ENCODE results near the genes C2orf80 and CPS1.

DNA sequence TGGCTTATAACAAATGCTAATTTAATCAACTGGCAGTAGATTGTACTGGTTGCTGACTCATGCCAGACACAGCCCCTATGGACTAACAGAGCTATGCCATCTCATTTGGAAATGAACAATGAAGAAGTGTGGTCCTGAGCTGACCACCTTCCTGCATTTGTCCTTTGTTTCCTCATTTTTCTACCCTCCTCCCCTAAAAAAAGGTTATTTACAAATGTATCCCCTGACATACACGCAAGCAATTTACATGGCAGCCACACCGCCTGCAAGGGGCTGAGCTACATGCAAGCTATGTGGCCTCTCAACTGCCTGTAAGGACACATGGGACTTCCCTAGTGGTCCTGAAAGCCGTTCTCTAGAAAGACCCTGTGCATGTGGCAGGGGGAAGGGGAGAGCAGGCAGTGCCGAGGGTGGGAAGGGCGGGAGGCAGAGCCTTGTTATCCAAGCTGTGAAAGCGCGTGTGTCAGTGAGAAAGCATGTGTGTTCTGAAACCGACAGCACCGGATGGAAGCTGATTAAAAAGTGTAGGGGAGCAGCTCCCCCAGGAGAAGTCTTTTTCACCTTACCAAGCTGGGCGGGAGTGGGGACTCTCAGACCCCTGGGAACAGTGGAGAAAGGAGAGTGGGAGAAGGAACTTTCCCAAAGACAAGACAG, 91.0 kb upstream of the KLF7 start:
- RRBS: no CpG with 5 or more reads among the region's 10 CpGs

DNA sequence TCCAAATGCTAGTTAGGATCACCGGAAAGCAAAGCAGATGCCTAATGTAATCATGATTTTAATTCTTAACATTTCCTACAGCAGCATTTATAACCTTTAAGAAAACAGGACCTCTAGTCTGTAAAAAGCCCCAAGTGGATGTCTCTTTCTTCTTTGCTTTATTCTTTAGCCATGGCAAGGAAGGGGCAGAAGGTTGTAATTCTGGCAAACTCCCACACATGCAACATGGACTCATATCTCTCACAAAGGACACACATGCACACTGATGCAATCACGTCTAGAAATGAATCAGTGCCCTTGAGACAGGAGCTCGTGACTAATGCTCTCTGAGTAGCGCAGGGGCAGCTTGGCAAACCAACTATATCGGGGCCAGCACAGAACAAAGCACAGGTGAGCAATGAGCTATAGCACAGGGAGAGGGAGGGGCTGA, 165.0 kb upstream of the KLF7 start:
- RRBS: no CpG with 5 or more reads among the region's 5 CpGs

DNA sequence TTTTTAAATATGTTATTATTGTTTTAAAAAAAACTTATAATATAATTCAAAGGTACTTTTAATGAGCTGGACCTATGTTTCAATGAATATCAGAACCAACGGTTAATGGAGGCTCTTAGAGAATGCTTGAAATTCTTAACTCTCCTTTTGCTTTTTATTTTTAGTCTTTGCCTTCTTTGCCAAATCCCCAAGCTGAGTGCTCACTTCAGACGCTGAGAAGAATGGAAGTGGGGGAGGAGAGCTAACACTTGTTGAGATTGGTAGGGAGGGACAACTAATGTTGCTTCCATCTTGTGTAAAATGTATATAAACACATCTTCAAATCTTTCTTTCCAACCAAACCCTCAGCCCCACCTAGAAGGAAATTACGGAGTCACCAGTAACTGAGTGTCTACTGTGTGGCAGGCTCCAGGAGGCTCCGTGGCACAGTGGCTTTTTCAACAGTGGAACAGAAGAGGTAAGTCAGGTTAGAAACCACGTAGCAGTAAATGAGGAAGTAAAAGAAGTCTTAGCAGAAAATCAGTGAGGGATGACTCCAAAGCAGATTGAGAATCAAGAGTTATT, 45.2 kb upstream of the CREB1 start:
- RRBS: no CpG with 5 or more reads among the region's 5 CpGs

DNA sequence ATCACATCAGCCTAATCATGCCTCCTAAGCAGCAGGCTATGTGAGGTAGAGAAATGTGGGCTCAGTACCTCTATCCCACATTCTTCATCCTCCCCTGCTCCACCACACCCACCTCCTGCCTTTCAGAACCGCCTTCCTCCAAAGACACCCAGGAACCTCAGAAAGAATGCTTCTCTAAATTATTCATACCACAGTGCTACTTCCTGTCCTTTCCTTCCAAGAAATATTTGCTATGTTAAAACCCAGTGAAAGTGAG, 24.1 kb upstream of the CREB1 start:
- RRBS: no CpG with 5 or more reads among the region's 1 CpG

GRCh38 chr2:207710705-207711266, 654 bp upstream of the CCNYL1 start:
- RRBS: no CpG with 5 or more reads among the region's 13 CpGs

DNA sequence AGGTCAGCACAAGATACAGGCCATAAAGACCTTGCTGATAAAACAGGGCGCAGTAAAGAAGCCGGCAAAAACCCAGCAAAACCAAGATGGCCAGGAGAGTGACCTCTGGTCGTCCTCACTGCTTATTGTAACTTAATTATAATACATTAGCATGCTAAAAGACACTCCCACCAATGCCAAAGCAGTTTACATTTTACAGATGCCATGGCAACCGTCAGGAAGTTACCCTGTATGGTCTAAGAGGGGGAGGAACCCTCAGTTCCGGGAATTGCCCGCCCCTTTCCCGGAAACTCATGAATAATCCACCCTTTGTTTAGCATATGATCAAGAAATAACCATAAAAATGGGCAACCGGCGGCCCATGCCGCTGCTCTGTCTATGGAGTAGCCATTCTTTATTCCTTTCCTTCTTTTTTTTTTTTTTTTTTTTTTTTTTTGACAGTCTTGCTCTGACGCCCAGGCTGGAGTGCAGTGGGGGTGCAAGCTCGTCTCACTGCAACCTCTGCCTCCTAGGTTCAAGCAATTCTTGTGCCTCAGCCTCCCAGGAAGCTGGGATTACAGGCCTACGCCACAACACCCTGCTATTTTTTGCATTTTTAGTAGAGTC, 2.8 kb upstream of the FZD5 start:
- RRBS: 100% methylated on average over 1 of the region's 13 CpGs

GRCh38 chr2:207801045-207801766, 31.5 kb upstream of the FZD5 start:
- RRBS: no CpG with 5 or more reads among the region's 7 CpGs

GRCh38 chr2:207845786-207845947, 76.0 kb upstream of the FZD5 start:
- RRBS: no CpG with 5 or more reads among the region's 2 CpGs

GRCh38 chr2:207849515-207849746, 79.7 kb upstream of the FZD5 start:
- RRBS: no CpG with 5 or more reads among the region's 1 CpG

GRCh38 chr2:208189712-208190623, at the start of gene C2orf80:
TSS of gene C2orf80 (minus strand) at chr2:208190030.
- RRBS: no CpG with 5 or more reads among the region's 13 CpGs

GRCh38 chr2:210007428-210008355, 5.3 kb downstream of the RPE start:
- RRBS: no CpG with 5 or more reads among the region's 5 CpGs

GRCh38 chr2:210095170-210095659, 76.0 kb downstream of the KANSL1L start:
- RRBS: no CpG with 5 or more reads among the region's 2 CpGs

GRCh38 chr2:210556294-210557031, at the start of gene CPS1:
TSS of gene CPS1 (plus strand) at chr2:210556599.
- RRBS: no CpG with 5 or more reads among the region's 2 CpGs

- RRBS: no CpG with 5 or more reads among the region's 7 CpGs
These were observed 245.6 kb downstream of the IKZF2 start for GRCh38 chr2:212905687-212906416.

DNA sequence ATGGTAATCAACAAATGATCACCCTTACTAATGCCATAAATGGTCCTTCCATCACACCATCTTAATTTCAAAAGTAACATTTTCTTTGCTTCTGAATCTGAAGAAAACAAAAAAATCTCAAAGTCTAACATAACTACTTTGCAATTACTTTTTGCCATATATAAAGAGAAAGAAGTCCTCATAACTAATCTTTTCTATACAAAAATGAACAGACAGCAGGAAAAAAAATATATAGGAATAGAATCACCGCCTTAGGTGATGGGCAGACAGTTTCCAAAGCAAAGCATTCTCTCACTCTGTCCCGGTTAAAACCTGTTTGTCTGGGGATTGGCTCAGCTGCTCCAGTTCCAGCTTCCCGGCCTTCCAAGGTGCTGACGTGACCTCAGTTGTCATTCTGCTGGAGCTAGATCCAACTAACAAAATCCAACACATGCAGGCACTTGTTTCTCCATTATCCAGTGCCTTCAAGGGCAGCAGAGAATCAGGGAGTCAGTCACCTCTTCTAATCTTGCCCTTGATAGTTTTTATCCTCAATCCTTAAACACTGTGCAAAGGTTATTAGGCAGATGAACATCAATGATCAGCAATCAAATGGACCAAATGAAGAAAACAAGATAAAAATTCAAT, 52.9 kb downstream of the IKZF2 start:
- RRBS: 11% methylated on average over 1 of the region's 4 CpGs